ENCODE data around the genes SESN3, PGR, CFAP300, YAP1 and TMEM123.

- PRO-cap: bidirectional peak, plus-strand start at chr11:95231565, minus-strand start at chr11:95231200
- RAMPAGE, long total RNA: no peak
Measured at GRCh38 chr11:95230870-95231522, at the start of gene SESN3. Gene SESN3, minus strand, starts transcription at chr11:95231202.

- PRO-cap: no peak
- RAMPAGE, long total RNA: no peak
Measured at GRCh38 chr11:95682693-95683025, 106.9 kb downstream of the FAM76B start.

- PRO-cap: no peak
- RAMPAGE, long total RNA: no peak
Measured at GRCh38 chr11:95733852-95734637, 55.5 kb downstream of the FAM76B start.

DNA sequence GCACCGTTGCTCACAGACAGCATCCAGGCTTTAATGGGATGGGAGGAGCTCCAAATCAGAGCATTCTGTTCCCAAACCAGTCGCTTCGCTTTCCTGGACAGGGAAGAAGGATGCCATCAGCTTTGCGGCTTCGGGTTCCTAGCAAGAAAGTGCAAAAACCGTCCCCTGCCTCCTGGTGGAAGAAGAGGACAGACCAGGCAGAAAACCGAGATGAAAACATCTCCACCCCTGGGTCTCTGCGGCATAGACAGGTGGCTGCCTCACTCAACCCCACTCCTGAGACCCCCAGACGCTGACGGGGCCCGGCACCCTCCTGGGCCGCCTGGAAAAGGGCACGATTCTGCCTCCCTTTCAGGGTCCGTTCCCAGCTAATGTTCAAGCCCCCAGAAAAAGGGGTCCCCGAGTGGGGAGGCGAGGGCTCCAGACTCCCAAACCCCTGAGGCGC, 705 bp downstream of the FAM76B start:
- PRO-cap: bidirectional peak, plus-strand start at position 191 of the sequence, minus-strand start at position 106 of the sequence
- RAMPAGE, long total RNA: no peak

- PRO-cap: no peak
- RAMPAGE, long total RNA: no peak
Measured at GRCh38 chr11:96098440-96099210, 174.7 kb upstream of the MTMR2 start.

DNA sequence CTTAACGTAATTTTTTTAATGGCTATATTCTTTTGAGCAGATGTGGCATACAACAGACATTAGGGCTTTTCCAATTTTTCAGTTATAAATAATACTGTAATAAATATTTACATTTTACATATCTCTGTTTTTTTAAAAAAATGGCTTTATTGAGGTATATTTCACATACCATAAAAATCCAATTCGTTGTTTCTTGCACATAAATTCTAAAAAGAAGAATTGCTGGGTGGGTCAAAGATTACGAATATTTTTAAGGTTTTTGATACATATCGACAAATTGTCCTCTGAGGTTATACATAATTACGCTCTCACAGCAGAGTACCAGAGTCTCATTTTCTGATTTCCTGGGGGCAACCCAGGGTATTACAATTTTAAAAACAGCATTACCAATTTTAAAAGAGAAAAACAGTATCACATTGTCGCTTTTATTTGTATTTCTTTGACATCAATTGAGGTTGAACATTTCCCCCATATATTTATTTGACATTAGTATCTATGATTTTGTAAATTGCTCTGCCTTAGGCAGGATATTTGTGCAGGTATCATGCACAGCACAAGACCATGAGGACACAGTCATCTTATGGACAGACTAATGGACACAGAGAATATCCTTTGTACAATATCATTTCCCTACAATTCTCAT, 177.5 kb downstream of the MAML2 start:
- PRO-cap: no peak
- RAMPAGE, long total RNA: no peak

- PRO-cap: no peak
- RAMPAGE, long total RNA: no peak
Measured at GRCh38 chr11:96249209-96250399, 93.4 kb downstream of the MAML2 start.

GRCh38 chr11:96257086-96257590, 85.9 kb downstream of the MAML2 start:
- PRO-cap: no peak
- RAMPAGE, long total RNA: no peak

- PRO-cap: no peak
- RAMPAGE, long total RNA: no peak
Measured at GRCh38 chr11:96340244-96340906, 2.6 kb downstream of the MAML2 start.

DNA sequence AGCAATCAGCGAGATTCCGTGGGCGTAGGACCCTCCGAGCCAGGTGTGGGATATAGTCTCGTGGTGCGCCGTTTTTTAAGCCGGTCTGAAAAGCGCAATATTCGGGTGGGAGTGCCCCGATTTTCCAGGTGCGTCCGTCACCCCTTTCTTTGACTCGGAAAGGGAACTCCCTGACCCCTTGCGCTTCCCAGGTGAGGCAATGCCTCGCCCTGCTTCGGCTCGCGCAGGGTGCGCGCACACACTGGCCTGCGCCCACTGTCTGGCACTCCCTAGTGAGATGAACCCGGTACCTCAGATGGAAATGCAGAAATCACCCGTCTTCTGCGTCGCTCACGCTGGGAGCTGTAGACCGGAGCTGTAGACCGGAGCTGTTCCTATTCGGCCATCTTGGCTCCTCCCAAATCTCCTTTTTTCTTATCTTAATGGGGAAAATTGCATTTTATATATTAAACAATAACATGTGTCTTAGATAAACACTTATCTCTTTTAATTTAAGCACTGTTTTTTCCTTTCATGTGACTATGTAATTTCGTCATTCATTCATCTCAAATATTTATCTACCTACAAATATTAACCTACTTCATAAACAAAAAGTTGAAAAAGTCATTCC, 21.6 kb downstream of the JRKL start:
- PRO-cap: bidirectional peak, plus-strand start at position 159 of the sequence, minus-strand start at position 164 of the sequence; unidirectional peak, minus-strand start at position 364 of the sequence
- RAMPAGE, long total RNA: no peak

GRCh38 chr11:99020254-99020624, 510 bp upstream of the CNTN5 start:
- PRO-cap: unidirectional peak, plus-strand start at chr11:99020535
- RAMPAGE, long total RNA: no peak

DNA sequence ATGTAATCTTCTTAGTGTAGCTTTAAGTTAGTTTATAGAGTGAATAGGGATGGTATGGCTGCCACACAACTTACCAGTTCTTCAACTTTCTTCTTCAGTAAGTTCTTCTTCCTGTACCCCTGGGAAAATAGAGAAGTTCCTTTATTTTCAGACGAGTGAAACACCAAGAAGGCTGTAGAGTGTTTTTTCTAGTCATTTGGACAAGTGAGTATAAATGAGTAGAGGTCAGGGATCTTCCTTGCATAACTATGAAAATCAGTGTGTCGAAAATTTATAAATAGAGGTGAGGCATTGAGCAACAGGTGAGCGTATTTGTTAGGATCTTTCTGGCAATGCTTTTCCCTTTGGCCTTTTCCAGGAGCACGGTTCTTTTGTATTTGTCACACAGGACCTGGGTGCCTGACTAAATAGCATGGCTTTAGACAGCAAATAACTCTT, 19.7 kb upstream of the ARHGAP42 start:
- PRO-cap: no peak
- RAMPAGE, long total RNA: no peak

- PRO-cap: no peak
- RAMPAGE, long total RNA: no peak
Measured at GRCh38 chr11:101033842-101034645, 95.6 kb downstream of the PGR start.

- PRO-cap: no peak
- RAMPAGE, long total RNA: no peak
Measured at GRCh38 chr11:101128777-101130181, at the start of gene PGR. Gene PGR, minus strand, starts transcription at chr11:101129813.

- PRO-cap: bidirectional peak, plus-strand start at chr11:102047437, minus-strand start at chr11:102047366; unidirectional peak, minus-strand start at chr11:102047680
- RAMPAGE, long total RNA: no peak
Measured at GRCh38 chr11:102047114-102048049, at the start of gene CFAP300. Gene CFAP300, plus strand, starts transcription at chr11:102047437.

GRCh38 chr11:102109707-102110869, at the start of gene YAP1:
Gene YAP1, plus strand, starts transcription at chr11:102110447.
- PRO-cap: bidirectional peak, plus-strand start at chr11:102110547, minus-strand start at chr11:102110205; bidirectional peak, plus-strand start at chr11:102110637, minus-strand start at chr11:102110644
- RAMPAGE, long total RNA: no peak

DNA sequence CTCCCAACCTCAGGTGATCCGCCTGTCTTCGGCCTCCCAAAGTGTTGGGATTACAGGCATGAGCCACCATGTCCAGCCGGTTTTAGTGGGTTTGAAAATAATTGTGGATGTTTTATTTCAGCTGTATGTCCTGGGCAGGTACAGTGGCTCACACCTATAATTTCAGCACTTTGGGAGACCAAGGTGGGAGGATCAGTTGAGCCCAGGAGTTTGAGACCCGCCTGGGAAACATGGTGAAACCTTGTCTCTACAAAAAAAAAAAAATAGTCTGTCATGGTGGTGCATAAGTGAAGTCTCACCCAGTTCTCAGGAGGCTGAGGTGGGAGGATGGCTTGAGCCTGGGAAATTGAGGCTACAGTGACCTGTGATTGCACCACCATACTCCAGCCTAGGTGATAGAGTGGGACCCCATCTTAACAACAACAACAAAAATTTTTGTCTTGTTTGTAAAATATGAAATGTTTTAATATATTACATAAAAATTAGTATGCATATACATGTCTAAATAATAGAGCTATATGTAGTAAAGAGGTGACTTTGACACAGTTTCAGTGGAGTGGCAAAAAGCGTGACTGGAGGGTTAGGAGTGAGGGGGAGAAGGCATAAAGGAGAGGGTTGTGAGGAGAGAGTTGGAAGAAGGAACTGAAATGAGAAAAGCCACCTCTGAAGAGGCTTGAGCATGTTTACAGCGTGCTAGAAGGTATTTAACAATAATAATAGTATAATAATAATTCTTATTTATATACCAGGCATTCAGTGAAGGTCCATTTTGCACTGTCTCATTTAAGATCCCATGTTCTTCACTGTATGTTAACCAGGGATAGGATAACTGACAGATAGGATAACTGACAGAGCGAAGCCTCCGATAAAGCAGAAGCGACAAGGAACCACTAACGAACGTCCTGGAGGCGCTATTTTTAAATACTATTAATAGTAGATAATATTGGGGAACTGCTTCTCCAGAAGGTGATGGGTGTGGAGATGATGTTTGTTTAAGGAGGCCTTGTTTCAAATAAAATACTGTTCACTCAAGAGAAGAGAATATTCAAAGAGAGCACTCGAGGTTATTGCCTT, 55.0 kb downstream of the YAP1 start:
- PRO-cap: no peak
- RAMPAGE, long total RNA: no peak

DNA sequence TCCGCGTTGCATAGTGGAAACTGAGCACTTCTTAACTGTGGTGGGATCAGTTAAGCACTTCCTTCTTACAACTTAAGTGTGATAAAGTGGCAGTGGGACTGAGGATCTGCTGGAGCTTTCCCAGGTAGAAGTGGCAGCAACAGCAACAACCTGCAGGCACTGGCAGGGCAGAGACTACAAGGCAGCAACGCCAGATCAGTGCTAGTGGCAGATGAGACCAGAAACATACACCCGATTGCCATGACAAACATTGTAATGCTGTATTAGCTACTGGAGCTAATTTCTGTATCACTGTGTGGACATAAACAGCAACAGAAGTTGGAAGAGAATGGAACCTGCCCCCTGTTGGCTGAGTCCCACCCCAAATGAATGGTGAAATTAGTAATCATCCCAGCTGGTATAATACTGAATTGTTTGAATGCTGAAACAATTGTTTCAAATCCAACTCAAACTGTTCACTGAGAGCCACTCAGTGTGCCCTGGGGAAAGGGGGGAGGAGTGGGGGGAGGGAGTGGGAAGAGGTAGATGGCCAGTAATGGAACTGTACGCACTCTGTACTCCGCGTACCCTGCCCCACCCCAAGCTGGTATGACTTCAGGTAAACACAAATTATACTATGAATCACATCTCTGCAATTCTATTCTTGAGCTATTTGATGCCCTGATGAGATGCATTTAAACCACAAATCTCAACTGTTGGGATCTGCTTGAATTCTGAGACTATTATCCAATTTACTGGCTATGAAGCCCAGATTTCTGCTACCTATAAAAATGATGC, 11.2 kb upstream of the BIRC3 start:
- PRO-cap: no peak
- RAMPAGE, long total RNA: no peak

DNA sequence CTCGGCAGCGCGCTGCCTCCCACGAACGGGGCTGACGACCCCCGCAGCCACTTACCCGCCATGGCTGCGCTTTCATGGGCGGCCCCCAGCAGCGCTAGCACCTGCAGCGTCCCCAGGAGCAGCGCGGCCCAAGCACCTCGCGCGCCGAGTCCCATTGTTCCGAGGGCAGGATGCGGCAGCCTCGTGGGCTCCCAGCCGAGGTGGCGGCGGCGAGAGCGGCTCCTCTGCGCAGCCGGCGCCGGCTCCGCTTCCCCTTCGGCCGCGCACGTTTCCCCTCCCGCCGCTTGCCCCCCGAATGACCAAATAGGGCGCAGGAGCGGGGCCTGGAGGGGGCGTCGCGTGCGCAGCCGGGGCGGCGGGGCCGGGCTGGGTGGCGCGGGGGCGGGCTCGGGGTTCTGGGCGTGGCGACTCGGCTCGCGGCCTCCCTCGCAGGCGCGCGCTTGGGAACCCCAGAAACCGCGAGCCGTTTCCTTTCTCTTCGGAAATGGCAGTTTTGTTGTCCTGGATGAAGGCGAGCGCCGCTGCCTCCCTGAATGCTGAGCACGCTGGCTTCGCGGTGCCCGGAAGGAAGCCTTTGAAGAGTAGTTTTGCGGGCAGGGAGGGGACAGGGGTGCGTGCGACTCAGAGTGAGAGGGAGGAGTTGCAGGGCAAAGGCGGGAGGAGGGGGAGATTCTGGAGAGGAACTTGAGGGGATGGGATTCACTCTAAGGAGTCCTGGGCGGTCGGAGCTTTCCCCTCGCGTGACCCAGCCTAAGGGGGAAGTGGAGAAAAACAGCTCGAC, at the start of gene TMEM123:
TSS of gene TMEM123 (minus strand) at position 297 of the 781 bp plus-strand sequence.
- PRO-cap: bidirectional peak, plus-strand start at position 490 of the sequence, minus-strand start at position 297 of the sequence
- RAMPAGE, long total RNA: start-site peak on the minus strand centred at position 256 of the sequence, 171 bp wide, 1,513 and 315 reads in 2 replicates

DNA sequence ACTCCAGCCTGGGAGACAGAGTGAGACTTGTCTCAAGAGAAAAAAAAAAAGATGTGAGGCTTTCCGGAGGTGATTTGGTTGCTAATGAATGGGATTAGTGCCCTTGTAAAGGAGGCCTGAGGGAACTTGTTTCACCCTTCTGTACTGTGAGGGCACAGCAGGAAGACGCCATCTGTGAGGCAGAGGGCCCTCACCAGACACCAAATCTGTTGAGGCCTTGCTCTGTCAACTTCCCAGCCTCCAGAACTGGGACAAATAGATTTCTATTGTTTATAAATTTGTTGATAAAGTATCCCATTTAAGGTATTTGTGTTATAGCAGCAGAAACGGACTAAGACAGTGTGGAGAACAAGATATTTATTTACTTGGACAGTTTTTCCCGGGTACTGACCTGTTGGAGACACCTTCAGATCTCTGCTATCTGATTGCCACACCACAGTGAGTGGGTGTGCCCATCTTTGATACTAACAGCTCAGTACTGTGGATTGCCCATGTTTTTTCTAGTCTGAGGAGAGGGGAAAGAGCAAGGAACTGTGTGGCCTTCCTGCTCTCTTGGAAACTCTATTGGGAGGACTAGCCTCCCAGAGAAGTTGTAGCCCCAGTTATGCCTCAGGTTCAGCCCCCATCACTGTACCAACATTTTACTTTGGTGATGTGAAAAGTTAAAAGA, 2.2 kb upstream of the TMEM123 start:
- PRO-cap: no peak
- RAMPAGE, long total RNA: no peak

All from GM23338 (cell line).